Jurkat, Clone E6-1 (cell line): ENCODE measurements around a stretch of chr9.

DNA sequence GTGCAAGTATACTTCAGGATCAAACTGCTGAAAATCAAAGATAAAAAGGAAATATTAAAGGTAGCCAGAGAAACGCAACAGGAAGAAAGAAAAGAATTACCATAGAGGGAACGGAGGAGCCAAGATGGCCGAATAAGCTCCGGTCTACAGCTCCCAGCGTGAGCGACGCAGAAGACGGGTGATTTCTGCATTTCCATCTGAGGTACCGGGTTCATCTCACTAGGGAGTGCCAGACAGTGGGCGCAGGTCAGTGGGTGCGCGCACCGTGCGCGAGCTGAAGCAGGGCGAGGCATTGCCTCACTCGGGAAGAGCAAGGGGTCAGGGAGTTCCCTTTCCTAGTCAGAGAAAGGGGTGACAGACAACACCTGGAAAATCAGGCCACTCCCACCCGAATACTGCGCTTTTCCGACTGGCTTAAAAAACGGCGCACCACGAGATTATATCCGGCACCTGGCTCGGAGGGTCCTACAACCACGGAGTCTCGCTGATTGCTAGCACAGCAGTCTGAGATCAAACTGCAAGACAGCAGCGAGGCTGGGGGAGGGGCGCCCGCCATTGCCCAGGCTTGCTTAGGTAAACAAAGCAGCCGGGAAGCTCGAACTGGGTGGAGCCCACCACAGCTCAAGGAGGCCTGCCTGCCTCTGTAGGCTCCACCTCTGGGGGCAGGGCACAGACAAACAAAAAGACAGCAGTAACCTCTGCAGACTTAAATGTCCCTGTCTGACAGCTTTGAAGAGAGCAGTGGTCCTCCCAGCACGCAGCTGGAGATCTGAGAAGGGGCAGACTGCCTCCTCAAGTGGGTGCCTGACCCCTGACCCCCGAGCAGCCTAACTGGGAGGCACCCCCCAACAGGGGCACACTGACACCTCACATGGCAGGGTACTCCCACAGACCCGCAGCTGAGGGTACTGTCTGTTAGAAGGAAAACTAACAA lies 94.7 kb upstream of the GAS1 start:
- RRBS: no CpG with 5 or more reads among the region's 35 CpGs

DNA sequence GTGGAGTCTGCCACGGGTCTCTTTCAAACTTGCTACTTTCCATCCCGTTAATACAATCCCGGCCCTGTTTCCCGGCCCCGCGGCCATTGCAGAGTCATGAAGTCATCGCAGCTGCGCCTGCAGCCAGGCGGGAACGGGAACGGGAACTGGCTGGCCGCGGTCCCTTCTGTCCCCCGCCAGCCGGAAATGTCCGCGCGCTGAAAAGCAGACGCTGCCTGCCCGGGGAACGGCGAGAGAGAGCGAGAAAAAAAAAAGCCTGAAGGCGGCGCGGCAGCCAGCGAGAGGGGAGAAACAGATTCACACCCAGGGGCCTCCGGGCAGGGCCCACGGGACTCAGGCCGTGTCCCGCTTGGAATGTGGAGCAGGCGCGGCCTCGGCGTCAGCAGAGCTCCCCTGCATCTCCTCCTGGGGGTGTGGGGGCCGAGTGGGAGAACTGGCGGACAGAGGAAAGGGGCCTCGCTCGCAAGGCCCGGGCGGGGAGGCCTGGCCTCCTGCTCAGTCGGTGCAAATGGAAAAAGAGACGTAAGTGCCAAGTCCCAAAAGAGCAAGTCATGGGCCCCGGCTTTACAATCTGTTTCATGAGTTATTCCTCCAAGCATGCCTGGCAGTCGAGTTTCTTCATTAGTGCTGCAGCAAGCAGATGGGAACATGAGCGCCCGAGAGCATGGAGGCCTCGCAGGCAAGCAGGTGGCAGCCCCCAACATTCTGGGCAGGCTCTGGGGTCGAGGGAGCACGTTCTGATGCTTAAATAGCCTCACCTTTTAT lies 201.3 kb upstream of the GAS1 start:
- RRBS: 66% methylated on average over 9 of the region's 50 CpGs

DNA sequence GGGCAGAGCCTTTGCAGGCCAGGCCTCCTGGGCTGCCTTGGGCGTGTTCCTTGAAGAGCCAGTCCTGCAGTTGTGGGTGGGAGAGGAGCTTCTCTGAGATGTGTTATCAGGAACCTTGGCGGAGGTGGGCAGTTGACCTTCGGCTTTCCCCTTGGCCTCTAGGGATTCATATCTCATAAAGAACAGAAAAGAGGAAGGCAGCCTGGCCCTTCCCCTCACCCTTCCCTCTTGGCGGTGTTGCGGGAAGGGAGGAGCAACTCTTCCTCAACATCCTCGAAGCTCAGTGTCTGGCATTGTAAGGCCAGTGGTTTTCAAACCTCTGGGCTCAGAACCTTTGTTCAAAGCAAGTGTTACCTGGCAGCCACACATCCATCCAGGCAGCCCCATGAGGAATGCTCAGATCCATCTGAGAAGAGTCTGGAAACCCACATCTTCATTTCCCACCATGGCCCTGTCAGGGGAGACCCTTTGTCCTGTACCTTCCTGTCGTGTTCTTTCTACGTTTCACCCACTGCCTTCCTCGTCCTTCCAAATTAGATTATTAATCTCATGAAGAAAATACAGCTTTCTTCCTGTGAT lies 59.3 kb downstream of the DAPK1 start:
- RRBS: no CpG with 5 or more reads among the region's 9 CpGs

GRCh38 chr9:87564684-87565322 lies 67.1 kb downstream of the DAPK1 start:
- RRBS: no CpG with 5 or more reads among the region's 7 CpGs

DNA sequence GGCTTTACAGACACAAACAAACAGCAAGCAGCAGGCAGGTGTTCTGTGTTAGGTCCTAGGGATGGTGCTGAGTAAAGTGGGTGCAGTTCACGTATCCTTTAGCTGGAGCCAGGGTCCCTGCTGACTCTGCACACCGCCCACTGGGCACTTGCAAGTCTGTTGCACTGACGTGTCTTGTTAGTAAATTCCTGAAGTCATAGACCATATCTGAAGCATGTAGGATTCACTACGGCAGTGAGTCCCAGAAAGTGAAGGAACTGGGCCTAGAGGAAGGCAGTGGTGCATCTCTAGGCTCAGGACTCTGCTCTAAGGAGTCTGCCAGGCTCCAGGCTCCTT lies 96.6 kb downstream of the DAPK1 start:
- RRBS: no CpG with 5 or more reads among the region's 4 CpGs

DNA sequence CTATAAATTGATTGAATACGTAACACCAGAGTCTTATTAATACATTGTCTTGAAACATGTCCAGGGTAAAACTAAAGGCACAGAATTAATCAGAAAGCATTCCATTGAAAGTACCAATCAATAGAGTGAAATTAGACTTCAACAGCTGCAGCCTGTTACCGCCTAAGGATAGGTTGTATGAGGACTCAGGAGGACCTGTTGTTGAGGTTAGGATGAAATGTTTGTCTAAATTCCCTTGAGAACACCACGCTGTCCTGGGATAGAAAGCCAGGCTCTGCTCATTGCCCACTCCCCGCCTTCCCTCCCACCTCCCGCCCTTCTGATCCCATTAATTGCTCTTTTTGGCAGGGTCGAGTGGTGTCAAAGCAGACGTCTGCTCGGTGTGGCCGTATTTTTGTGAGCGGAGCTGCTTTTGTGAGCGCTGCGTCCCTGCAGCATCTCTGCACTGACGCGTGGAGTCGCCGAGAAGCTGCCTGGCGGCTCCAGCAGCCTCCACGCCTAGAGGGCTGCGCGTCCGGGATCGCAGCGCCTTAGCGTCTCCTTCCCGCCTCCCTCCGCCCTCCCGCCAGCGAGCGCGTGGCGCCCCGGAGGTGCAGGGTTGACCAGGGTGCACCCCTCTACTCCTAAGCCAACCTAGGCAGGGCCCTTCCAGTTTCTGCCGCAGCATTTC lies 62.3 kb downstream of the SPATA31C2 start:
- RRBS: 4% methylated on average over 12 of the region's 33 CpGs

GRCh38 chr9:88113184-88113572 lies 25.1 kb downstream of the SPATA31C2 start:
- RRBS: no CpG with 5 or more reads among the region's 18 CpGs

GRCh38 chr9:88604585-88605121 lies 69.7 kb downstream of the NXNL2 start:
- RRBS: no CpG with 5 or more reads among the region's 4 CpGs

- RRBS: no CpG with 5 or more reads among the region's 24 CpGs
Measured at GRCh38 chr9:89001696-89002190, 10.5 kb downstream of the S1PR3 start.

GRCh38 chr9:89021940-89022202 lies 30.6 kb downstream of the S1PR3 start:
- RRBS: no CpG with 5 or more reads among the region's 6 CpGs

- RRBS: no CpG with 5 or more reads among the region's 4 CpGs
Measured at GRCh38 chr9:89337115-89337784, 18.9 kb downstream of the SECISBP2 start.

- RRBS: no CpG with 5 or more reads among the region's 16 CpGs
Measured at GRCh38 chr9:89408496-89409308, 89.2 kb downstream of the SEMA4D start.

DNA sequence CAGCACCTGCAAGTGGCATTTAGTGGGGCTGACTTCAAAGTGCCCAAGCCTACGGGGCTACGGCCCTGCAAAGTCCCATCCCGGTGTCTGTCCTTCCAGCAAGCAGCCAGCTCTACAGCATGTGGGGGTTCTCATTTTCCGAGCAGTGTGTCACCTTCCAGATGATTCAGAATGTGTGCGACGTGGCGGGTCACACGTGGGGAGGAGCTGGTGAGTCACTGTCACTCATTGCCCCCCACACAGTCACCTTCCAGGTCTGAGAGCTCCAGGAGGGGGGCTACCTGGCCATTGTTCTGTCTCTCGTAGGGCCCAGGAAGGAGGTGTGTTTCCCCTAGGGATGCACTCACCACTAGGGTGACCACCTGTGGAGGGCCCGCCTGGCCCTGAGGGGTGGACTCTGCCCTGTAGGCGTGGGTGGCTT lies 70.3 kb downstream of the SEMA4D start:
- RRBS: 80% methylated on average over 3 of the region's 11 CpGs

DNA sequence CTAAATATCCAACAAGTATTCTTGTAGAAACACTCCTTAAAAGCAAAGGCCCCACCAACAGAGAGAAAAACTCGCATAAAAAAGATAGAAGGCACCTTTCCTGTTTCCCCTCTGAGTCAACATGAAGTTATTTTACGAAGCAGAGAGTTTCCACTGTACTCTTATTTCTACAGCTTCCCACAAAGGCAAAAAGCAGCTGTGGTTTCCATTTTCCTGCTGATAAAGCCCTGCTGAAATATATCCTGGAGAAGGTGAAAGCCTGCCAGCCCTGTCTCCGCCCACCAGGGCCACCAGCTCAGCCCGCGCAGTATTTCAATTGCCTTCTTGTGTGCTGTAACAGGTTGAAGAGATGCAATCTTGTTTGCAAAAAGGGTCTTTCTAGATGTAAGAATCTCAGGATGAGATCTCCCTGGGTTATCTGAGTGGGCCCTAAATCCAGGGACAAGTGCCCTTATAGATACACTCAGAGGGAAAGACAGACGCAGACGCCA lies 20.0 kb downstream of the SEMA4D start:
- RRBS: no CpG with 5 or more reads among the region's 7 CpGs

DNA sequence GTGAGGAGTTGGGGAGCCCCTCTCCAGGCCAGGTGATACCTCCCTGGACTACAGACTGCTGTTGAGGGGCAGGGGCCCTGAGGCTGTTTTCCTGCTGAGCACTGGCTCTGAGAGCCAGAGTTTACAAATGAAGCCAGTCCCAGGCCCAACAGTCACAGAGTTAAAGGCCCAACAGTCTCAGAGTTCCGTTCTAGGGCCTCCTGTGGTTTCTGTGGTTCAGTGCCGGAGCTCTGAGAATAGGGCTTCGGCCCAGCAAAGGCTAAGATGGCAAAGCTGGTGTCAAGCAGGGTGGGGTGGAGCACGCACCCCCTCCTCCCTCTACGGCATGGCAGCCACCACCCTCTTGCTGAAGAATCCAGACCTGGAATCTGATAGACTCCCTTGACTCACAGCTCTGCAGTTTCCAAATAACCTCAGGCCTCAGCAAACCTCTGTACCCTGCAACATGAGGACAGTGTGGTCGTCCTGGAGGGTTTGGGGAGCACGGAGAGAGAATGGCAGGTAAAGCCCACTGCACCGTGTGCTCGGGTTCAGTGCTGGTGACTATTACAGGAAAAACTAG lies 1.2 kb upstream of the SEMA4D start:
- RRBS: no CpG with 5 or more reads among the region's 9 CpGs

DNA sequence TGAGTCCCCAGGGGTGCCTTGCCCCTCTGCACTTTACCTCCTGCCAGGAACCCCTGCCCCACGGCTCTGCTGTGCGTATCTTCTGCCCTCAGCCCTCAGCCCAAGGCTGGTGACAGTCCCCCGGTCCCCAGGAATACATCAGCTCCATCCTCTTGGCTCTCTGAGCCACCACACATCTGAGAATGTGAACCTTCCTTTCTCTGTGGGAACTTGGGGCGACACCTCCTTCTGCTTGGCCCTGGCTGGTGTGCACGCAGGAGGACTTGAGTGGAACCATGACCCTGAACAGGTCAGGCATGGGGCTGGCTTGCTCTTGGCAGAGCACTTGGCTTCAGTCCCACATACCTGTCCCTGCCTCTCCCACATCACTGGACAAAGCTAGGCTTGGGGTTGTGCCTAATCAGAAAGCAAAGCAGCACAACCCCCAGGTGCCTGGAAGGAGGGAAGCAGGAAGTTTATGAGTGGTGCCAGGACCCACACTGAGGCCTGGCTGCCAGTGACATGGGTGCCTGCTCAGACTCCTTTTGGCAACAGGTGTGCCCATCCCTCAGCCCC lies 13.1 kb downstream of the GADD45G start:
- RRBS: no CpG with 5 or more reads among the region's 5 CpGs

GRCh38 chr9:89626662-89627214 lies 21.9 kb downstream of the GADD45G start:
- RRBS: no CpG with 5 or more reads among the region's 10 CpGs

GRCh38 chr9:89743946-89744481 lies 139.2 kb downstream of the GADD45G start:
- RRBS: 33% methylated on average over 2 of the region's 10 CpGs

GRCh38 chr9:89872762-89873368 lies 268.1 kb downstream of the GADD45G start:
- RRBS: no CpG with 5 or more reads among the region's 11 CpGs

GRCh38 chr9:90000800-90001364 lies 396.1 kb downstream of the GADD45G start:
- RRBS: no CpG with 5 or more reads among the region's 8 CpGs